Neural crest cell (in vitro differentiated cells): ENCODE data around the genes CCDC169, SUPT20H and PROSER1.

DNA sequence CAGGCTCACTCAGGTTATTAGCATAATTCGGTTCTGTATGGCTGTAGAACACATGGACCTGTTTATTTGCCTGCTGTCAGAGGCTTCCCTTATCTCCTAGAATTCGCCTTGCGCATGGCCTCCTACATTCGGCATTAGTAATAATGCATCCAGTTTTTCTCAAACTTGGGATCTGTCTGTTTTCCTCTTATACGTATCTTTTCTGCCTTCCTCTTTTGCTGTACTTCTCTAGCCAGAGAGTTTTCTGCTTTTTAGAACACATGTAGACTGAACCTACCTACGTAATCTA is 252.6 kb downstream of the MAB21L1 start:
- PRO-cap = no peak

DNA sequence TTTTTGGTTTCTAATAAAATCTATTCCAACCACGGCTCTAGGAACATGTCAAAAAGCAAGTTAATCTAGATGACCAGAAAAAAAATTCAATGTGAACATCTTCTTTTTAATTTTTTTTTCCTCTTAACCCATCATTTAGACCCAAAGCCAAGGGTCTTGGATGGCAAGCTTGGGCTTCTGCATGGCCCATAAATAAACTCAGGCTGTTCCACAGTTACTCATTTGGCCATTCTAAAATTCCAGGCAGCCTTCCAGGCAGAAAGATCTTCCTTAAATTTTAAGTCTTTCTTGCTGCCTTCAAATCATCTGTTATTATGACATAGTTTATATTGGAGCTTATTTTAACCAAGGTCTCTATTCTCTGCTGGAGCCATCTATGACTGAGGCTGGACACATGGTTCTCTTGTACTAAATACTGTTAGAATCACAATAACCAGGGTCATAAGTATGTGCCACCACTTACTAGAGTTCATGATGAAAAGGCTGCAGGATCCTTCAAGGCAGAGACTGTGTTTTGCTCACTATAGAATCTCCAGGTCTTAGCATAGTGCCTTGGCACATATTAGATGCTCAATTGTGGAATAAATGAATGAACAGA is 317.4 kb upstream of the MAB21L1 start:
- PRO-cap = no peak

DNA sequence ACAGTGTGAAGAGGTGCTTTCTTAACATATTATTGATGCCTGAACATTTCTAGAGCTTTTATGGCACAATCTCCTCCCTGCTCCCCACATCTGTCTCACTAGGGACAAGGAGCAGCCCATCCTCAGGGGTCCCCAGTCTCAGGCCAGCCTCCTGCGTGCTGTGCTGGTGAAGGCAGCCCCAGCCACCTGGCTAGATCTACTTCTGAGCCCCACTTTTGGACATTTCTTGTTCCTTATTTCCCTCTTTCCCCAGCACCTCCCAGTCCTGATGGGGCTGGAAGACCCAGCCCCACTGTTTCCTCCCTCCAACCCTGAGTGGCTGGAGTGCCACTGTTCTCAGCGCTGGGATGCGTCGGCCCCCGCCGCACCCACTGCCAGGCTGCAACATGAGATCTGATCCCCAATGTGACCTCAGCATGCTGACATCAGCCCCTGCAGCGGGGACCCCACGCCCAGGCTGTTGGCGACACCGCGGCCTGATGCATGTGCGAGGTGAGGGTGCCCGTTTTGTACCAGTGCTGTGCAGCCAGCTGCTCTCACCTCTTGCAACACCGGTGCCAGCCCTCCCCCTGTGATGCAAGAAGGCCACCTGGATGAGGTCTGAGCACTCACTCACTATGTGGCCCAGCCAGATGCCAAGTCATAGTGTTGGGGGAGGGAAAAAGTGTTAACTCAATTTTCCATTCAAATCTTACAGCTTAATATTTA is 143.2 kb downstream of the DCLK1 start:
- PRO-cap = no peak

DNA sequence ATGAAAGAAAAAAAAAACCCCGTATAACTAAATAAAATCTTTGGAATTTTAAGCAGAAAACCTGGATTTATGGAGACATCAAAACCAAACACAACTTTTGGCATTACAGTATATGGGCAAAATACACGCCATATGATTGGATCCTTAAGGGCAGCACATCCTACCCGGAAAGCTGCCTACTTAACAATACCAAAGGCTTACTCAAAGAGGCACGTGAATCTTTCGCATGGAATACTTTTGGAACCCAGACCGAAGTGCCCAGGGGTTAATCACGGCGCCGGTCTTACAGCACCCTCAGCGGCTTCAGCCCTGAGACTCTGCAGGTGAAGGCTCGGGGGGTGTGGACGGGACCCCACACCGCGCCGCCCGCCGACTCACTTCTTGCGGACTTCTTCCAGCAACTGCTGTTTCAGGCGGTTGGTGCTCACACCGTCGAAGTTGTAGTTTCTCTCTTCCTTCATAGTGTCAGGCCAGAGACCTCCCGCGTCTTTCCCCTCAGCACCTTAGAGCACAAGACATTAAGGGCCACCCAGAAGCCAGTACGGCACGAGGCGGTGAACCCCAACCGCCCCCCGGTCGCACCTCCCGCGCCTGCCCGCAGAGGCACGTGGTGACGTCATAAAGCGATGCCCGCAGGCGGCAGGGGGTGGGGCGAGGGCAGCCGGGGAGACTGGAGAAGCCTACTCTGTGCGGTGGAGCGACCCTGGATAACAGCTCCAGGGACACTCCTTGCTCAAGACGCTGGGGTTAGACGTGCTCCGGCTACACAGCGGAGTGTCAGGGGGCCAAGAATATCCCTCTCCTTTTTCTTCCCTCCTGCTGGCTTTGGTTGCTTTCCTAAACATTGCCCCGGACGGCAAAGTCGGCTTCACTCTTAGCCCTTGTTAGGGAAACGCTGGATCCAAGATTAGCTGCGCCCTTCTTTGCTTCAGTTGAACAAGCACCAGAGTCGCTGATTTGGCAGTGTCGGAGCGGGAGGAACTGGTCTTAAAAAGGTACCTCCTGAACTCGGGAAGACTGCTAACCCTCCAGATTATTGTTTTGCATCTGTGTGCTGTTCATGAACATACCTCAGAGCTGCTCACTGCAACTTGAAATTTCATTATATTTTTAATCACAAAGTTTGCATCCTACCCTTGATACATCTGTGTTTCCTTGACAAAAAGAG is at the start of gene CCDC169:
Gene CCDC169 (minus strand): TSS at position 556 of the 1,168 bp plus-strand sequence.
- PRO-cap = bidirectional peak, plus-strand start at position 683 of the sequence, minus-strand start at position 593 of the sequence

DNA sequence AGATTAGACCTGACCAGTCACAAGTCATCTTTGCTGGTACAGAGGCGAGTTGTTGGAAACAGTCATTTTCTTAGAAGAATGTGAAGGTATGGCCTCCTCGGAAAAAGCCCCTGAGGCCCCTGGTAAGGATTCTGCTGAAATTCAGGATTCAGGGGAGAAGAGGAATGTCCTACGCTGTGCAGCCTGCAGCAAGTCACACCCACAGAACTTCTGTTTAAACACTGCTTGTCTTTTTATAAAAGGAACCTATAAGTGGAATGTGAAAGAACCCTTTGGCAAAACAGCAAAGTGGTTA is 11.1 kb upstream of the SPART start:
- PRO-cap = no peak

DNA sequence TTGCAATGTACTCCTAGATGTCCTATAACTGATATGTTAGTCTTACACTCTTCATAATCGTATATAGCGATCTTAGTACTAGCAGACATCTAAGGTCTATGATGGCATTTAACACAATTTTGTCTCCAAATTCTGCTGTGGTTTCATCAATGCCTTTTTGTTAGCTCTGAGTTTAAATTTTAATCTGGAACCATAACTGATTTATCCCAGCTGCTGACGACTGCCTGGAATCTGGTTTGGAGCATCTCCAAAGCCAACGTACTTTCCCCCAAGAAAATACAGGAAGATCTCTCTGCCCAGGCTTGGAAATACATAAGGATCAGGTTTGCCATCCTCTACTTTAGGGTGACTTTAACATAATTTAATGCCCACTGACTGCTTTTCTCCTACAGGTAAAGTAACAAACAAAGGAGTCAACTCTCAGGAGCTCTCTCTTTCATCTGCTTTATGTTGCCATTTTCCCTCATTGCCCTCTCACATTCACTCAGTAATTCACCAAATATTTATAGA is 23.1 kb upstream of the SPART start:
- PRO-cap = no peak

DNA sequence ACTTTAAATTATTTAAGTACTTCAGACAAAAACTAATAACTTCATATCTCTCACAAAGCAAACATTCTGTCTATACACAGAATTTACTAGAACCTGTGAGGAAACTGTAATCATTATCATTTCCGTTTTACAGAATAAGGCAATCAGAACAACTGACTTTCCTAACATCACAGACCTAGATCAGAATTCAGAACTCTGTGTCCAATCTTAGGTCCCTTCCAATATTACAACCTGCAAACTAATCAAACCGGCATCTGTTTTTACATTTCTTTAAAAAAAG is 1.0 kb downstream of the SUPT20H start:
- PRO-cap = no peak

DNA sequence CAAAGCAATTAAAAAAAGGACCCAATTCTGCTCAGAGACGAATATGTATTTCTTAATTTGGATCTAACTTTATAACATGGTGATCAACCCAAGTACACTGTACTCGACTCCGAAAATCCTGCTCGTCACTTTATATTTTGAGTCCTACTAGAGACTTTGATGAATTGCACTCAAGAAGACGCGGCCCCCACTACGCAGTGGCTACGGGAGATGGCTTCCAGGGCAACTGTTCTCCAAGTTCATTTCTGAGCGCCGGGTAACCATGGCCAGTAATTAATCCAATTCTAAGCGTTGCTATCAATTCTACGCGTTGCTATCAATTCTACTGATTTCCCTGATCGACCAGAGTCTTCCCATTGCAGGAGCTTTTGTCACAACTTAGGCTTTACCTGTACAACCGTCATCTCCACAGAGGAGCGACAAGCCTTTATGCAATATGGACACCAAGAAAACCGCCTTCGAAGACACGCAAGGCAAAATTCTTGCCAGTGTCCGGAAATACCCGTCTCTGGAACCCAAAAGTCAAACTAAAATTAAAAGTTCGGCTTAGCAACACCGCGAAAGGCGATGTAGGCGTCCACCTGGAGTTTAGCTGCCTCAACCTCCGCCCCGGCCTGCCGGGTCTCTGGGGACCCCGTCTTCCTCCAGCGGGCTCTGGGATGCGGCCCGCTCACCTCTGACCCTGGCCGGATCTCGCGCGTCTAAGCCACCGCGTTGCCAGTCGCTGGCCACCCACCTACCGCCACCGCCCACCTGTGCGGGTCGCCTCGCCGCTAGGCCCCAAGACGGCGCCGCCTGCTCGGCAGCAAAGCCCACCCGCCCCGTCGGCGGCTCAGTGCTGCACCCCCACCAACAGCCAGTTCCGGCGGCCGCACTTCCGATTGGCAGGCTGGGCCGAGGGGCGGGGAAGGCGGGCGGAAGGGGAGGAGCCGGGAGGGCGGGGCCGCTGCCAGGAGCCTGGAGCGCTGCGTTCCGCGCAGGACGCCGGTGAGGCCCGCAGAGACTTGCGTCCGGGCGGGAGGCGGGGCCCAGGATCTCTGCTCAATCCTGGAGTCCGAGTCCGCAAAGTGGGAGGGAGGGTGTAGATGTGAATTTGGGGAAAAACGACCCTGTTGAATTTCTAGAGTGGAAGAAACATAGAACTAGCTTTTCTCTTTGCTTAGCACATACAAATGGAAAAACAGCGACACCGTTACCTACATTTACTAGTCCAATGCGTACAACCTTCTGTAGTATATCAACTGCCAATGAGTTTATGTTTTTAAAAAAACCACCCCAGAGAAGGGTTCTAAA is at the start of gene SUPT20H:
Gene SUPT20H (minus strand): TSS at position 883 of the 1,293 bp plus-strand sequence.
- PRO-cap = bidirectional peak, plus-strand start at position 197 of the sequence, minus-strand start at position 129 of the sequence; bidirectional peak, plus-strand start at position 411 of the sequence, minus-strand start at position 408 of the sequence; unidirectional peak, minus-strand start at position 582 of the sequence; bidirectional peak, plus-strand start at position 999 of the sequence, minus-strand start at position 826 of the sequence

- PRO-cap = no peak
Observed at GRCh38 chr13:37288022-37288472, 182.6 kb upstream of the CSNK1A1L start.

- PRO-cap = no peak
Observed at GRCh38 chr13:37680182-37680491, 81.6 kb upstream of the POSTN start.

DNA sequence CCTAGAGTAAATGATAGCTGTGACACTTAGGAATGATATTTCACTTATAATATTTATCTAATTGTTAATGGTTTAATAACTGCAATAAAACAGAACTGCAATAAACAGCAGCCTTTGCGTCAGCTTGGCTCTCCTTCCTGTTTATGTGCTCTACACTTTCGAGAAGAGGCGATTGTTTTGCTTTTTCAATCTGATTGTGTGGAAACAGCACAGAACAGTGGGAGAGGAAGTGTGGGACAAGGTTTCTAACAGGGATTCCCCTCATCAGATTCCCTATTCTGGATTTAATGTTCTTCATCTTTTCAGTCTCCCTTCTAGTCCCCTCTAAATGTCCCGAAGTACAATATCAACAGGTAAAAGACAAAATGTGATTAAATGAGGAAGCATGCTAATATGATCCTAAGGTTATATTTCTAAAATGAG is 17.4 kb upstream of the TRPC4 start:
- PRO-cap = no peak

- PRO-cap = no peak
Observed at GRCh38 chr13:38932605-38932804, 58.1 kb downstream of the STOML3 start.

GRCh38 chr13:39027925-39028394 is 9.9 kb downstream of the PROSER1 start:
- PRO-cap = no peak

- PRO-cap = bidirectional peak, plus-strand start at chr13:39037488, minus-strand start at chr13:39037262; bidirectional peak, plus-strand start at chr13:39037856, minus-strand start at chr13:39037855; bidirectional peak, plus-strand start at chr13:39038056, minus-strand start at chr13:39038061
Observed at GRCh38 chr13:39036959-39038156, at the start of gene PROSER1. Gene PROSER1 (minus strand): TSS chr13:39038089.

GRCh38 chr13:39210146-39210593 is 171.9 kb downstream of the NHLRC3 start:
- PRO-cap = no peak

DNA sequence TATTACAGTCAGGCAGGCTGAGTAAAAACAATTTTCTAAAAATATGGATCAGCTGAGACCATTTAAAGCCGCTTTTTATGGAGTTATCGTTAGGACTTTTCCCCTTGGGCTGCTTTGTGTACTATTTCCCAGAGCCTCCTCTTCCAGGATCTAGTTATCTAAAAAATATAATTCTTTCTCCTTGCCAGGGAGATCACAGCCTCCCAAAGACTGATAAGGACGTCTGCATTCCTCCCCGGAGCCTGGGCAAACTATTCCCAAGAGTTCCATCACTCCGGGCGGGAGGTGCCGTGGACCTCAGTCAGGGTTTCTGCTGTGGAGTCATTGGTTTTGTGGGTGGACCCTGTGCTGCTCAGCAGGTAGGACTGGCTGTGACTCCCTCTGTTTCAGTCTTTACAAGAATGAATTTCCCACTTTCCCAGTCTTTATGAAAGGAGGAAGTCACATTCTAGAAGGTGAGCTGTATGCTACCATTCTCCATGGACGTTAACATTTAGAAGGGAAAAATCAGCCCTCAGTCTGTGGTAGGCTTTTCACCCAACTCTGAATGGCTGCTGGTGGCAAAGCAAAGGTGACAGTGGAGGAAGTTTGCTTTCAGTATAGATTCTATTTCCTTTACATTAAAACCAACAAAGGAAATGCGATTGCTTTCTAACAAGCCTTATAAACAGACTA is 207.5 kb downstream of the LHFPL6 start:
- PRO-cap = no peak

DNA sequence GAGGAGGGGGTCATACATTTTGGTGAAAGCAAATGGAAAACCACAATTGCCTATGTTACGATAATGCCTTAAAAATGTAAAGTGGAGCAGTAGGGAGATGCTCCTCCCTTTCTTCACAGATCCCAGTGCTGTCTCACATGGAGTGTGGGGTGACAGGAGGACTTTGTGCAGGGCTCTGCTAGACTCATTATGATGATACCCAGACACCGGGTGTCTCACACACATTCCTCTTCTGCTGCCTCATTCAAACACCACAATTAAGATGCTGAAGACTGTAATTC is 150.6 kb downstream of the LHFPL6 start:
- PRO-cap = no peak

DNA sequence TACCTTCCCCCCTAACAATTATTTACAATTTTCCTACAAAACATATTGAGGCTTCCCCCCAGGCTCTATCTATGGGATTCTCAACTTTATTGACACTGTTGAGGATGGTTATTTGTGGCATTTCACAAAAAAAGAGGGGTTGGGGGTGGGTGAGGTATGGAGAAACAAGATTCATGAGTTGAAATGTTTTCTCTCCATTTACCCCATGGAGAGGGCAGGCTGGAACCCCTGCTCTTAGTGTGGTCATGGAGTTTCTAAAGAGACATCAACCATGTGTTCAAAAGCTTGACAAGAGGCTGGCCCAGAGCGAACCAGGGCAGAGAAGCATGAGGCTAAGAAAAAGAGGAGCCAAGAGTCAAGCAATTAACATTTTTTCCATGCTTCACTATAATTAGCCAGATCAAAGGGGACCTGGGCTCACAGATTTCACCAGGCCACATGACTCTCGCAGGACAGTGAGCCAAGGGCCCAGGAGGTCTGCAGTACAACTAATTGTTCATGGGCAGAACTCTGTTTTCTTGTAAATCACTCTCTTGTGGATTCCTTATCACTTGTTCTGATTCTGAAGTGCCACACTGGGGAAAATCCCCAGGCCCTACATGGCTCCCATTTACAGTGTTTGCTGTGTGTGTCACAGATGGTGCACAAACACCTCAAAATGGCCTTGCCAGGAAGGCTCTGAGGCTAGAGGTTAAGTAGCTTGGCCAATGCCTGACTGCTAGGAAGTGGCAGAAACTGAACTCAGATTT is 101.3 kb downstream of the LHFPL6 start:
- PRO-cap = no peak

- PRO-cap = no peak
Observed at GRCh38 chr13:39575608-39576076, 27.4 kb downstream of the LHFPL6 start.

GRCh38 chr13:39956088-39956462 is 300.6 kb downstream of the COG6 start:
- PRO-cap = no peak